Stomach (tissue), 7 donors: ENCODE data around the genes ADAT1, DYNLRB2 and CDYL2.

DNA sequence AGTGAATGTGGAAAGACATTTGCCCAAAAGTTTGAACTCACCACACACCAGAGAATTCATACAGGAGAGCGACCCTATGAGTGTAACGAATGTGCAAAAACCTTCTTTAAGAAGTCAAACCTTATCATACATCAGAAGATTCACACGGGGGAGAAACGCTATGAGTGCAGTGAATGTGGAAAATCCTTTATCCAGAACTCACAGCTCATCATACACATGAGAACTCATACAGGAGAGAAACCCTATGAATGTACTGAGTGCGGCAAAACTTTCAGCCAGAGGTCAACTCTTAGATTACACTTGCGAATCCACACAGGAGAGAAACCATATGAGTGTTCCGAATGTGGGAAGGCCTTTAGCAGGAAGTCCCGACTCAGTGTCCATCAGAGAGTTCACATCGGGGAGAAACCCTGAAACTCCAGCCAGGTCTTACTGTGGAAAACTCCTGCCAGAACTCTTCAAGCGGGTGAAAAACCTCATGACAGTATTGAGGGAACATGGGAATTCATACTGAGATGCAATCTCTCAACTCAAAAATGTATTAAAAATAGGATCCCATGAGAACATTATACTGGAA, 21.7 kb downstream of the ZFP1 start:
- PRO-cap, result no peak
- RAMPAGE, long total RNA, 5 experiments, result no peak in any of the 5 experiments
- RRBS, result no CpG with 5 or more reads among the region's 10 CpGs

DNA sequence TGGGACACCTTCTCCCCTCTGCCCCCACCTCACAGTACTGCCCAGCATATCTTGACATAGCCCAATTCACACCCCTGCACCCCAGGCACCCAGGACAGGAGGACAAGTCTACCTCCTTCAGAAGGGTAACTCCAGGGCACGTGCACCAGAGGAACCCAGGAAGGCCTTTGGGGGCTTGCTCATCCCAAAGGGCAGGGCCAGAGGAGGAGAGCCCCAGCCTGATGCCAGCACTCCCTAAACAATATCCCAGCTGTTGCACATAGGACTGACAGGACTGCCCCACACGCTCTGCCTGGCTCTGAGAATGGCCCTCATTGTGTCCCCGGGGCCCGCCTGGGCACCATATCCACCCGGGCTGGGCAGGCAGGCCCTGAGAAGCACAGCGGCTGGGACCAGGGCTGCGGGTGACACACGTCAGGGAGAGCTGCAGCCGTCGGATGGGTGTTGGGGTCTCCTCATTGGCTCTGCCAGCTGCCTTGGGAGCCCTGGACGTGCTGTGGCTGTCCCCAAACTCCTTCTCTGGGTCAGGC, 4.3 kb downstream of the BCAR1 start:
- PRO-cap, result no peak
- RAMPAGE, long total RNA, 5 experiments, result no peak in any of the 5 experiments
- RRBS, result no CpG with 5 or more reads among the region's 11 CpGs

GRCh38 chr16:75254933-75255712, 3.7 kb upstream of the BCAR1 start:
- PRO-cap, result unidirectional peak, plus-strand start at chr16:75255433
- RAMPAGE, long total RNA, 5 experiments, result start-site peak on the minus strand in 1 of 5 experiments, at chr16:75254955-75255193 at its widest, 5 reads per replicate
- RRBS, result no CpG with 5 or more reads among the region's 15 CpGs

DNA sequence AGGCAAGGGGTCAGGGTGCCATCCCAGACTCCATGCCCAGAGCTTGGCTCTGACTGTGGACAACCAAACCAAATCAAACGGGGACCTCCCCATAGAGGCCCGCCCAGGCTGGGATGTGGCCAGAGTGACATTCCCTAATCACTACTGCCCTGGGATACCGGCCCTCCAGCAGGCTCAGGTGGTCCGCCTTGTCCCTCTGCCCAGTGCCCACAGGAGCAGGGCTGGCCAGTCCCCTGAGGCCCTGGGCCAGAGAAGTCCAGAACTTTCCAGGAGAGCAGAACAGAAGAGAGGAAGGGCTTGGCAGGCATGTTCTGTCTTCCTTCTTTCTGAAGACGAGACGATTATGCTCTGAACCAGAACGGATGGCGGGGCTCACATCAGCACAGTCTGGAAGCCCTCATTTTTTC, 12.8 kb upstream of the BCAR1 start:
- PRO-cap, result no peak
- RAMPAGE, long total RNA, 5 experiments, result no peak in any of the 5 experiments
- RRBS, result no CpG with 5 or more reads among the region's 8 CpGs

- PRO-cap, result no peak
- RAMPAGE, long total RNA, 5 experiments, result no peak in any of the 5 experiments
- RRBS, result no CpG with 5 or more reads among the region's 3 CpGs
Measured at GRCh38 chr16:75477654-75478352, 13.3 kb upstream of the TMEM170A start.

DNA sequence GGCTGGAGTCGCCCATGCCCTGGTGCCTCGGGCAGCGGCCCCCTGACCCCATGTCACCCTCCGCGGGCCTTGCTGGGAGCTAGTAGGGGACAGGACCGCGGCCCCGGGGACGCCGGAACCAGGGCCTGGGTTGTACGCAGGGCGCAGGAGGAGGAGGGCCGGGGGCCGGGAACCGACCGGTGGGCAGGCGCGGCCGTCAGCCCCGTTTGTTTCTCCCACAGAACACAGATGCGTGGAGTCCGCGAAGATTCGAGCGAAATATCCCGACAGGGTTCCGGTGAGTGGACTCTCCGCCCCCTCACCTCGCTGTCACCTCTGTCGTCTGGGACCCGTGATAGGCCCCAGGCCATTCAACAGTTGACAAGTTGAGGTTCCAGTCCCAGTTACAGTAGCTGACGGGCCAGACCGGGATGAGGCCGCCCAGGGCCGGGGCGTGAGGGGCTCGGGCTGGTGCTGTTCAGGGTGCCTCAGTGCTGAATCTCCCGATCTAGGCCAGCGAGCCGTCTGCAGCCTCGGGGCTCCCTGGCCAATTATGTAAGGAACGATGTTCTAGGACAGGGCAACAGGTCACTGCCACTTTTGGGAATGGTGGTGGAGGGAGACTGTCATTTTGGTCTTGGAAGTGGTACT, 567 bp downstream of the GABARAPL2 start:
- PRO-cap, result no peak
- RAMPAGE, long total RNA, 5 experiments, result no peak in any of the 5 experiments
- RRBS, result 2% methylated on average over 18 of the region's 42 CpGs

DNA sequence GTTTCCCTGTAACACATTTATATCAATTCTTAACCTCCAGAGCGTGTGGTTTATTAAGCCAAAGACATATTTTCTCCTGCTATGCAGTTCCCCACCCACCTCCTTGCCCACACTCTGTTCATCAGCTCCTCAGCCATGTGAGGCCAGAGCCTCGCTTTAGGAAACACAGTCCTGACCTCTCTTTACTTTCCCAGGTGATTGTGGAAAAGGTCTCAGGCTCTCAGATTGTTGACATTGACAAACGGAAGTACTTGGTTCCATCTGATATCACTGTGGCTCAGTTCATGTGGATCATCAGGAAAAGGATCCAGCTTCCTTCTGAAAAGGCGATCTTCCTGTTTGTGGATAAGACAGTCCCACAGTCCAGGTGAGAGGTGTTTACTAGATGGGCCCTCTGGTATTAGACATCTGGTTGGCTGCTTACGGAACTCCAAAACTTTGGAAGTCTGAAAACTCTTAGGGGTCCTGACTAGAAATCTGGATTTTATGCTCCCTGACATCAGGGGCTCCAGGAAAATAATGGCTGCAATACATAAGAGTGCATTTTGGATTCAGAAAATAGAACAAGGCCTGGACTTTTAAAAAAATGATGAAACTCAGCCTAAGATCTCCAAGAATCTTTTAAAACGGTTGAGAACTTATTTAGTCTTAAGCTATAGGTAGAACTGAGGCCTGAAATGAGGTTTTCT, 1.8 kb downstream of the GABARAPL2 start:
- PRO-cap, result no peak
- RAMPAGE, long total RNA, 5 experiments, result start-site peak on the plus strand in 1 of 5 experiments, centred at position 246 of the sequence, 18 reads per replicate
- RRBS, result no CpG with 5 or more reads among the region's 6 CpGs

GRCh38 chr16:75623095-75623691, at the start of gene ADAT1:
TSS of gene ADAT1 (minus strand) at chr16:75623281.
- PRO-cap, result bidirectional peak, plus-strand start at chr16:75623432, minus-strand start at chr16:75623241
- RAMPAGE, long total RNA, 5 experiments, result start-site peak on the minus strand in 3 of 5 experiments, at chr16:75623234-75623300 at its widest, 36 to 313 reads per replicate
- RRBS, result 1% methylated on average over 33 of the region's 49 CpGs

- PRO-cap, result unidirectional peak, plus-strand start at chr16:77212795; unidirectional peak, minus-strand start at chr16:77212929; unidirectional peak, minus-strand start at chr16:77213026
- RAMPAGE, long total RNA, 5 experiments, result no peak in any of the 5 experiments
- RRBS, result 6% methylated on average over 14 of the region's 63 CpGs
Measured at GRCh38 chr16:77212663-77213386, 13.6 kb downstream of the SYCE1L start.

DNA sequence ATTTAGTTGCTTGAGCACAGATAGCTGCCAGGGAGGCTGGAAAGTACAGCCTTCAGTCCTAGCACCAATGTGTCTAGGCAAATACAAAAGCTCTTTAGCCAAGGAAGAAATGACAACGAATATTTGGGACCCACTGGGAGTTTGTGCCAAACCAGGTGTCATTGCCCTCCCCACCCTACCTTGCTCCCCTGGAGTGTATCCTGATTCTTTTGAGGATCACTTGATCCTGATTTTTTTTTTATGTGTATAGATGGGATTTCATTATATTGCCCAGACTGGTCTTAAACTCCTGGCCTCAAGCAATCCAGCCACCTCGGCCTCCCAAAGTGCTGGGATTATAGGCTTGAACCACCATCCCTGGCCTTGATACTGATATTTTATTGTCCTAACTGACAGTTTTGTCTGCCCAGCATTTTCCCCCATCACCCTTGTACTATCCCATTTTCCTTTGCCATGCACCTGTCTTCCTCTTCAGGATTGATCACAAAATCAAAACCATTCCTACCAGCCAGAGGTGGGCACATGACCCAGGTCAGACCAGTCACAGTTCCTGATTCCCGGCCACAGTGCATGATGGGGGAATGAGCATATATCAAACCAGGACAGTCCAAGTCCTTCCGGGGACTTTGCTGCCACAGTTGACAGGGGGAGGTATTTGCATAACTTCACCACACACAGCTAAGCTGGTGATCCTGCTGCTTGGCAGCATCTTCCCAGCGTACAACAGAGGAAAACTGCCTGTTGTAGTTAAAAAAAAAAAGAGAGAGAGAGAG, 493.7 kb downstream of the WWOX start:
- PRO-cap, result no peak
- RAMPAGE, long total RNA, 5 experiments, result no peak in any of the 5 experiments
- RRBS, result no CpG with 5 or more reads among the region's 5 CpGs

- PRO-cap, result unidirectional peak, plus-strand start at chr16:79400983
- RAMPAGE, long total RNA, 5 experiments, result no peak in any of the 5 experiments
- RRBS, result 62% methylated on average over 2 of the region's 5 CpGs
Measured at GRCh38 chr16:79400747-79401061, 199.8 kb downstream of the MAF start.

DNA sequence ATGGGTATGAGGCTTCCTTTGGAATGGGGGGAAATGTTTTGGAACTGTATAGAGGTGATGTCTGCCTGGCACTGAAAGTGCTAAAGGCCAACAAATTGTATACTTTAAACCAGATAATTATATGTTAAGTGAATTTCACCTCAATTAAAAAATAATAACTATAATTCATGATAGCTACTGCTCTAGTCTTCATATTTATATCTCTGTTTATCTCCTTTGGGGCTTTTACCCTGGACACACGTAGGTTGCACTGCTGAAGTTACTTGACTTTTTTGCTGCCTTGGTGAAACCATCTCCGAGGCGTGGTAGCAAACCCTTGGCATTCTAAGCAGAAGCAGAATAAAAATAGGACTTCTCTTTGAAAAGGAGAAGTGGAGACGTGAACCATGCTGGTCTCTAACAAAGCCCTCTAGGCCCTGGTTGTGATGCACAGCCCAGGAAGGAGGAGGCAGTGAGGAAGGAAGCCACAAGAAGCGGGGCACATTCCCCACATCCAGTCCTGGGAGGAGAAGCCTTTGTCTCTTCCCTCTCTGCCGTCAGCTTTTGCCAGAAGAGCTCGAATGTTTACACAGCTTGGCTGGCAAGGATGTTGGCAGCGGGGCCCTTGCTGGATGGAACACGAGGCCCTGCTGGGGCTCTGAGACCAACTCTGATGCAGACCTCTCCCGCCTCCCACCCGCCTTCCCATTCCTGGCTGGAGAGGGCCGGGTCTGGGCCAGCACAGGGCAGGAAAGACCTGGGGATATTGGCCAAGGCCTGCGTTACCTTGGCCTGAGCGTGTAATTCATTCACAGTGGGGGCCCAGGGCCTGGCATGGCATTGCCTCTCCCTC, 91.4 kb downstream of the MAF start:
- PRO-cap, result no peak
- RAMPAGE, long total RNA, 5 experiments, result no peak in any of the 5 experiments
- RRBS, result no CpG with 5 or more reads among the region's 14 CpGs

DNA sequence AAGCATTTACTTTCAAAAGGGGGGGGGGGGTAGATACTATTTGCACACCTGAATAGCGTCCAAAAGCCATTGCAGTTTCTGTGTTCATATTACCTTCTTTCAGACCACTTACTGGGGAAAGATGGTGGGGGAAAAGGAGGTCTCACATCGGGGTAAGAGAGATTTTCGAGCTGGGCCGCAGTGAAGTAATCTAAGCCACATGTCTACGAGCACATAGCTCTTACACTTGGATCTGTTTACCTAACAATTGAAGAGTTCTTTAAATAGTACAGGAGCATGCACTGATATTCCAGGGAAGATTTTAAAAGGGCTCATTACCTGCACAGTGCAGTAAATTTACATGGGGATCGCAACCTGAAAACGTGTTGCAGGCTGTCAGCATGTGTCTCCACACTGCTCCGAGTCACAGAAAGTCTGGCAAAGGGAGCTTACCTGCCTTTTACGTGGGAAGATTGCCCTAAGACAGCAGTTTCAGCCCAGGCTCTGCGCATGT, 12.6 kb downstream of the MAF start:
- PRO-cap, result unidirectional peak, minus-strand start at position 416 of the sequence
- RAMPAGE, long total RNA, 5 experiments, result no peak in any of the 5 experiments
- RRBS, result no CpG with 5 or more reads among the region's 10 CpGs

- PRO-cap, result bidirectional peak, plus-strand start at chr16:79770613, minus-strand start at chr16:79770585; unidirectional peak, minus-strand start at chr16:79770648
- RAMPAGE, long total RNA, 5 experiments, result start-site peak on the minus strand in 1 of 5 experiments, at chr16:79770561-79770569 at its widest, 21 to 29 reads per replicate
- RRBS, result under 1% methylated on average over 15 of the region's 66 CpGs
Measured at GRCh38 chr16:79770094-79771409, 170.0 kb upstream of the MAF start.

GRCh38 chr16:79776351-79777104, 176.0 kb upstream of the MAF start:
- PRO-cap, result no peak
- RAMPAGE, long total RNA, 5 experiments, result no peak in any of the 5 experiments
- RRBS, result no CpG with 5 or more reads among the region's 6 CpGs

- PRO-cap, result no peak
- RAMPAGE, long total RNA, 5 experiments, result no peak in any of the 5 experiments
- RRBS, result no CpG with 5 or more reads among the region's 1 CpG
Measured at GRCh38 chr16:80023808-80024094, 423.2 kb upstream of the MAF start.

- PRO-cap, result no peak
- RAMPAGE, long total RNA, 5 experiments, result no peak in any of the 5 experiments
- RRBS, result 10% methylated on average over 4 of the region's 17 CpGs
Measured at GRCh38 chr16:80026895-80027707, 426.6 kb upstream of the MAF start.

DNA sequence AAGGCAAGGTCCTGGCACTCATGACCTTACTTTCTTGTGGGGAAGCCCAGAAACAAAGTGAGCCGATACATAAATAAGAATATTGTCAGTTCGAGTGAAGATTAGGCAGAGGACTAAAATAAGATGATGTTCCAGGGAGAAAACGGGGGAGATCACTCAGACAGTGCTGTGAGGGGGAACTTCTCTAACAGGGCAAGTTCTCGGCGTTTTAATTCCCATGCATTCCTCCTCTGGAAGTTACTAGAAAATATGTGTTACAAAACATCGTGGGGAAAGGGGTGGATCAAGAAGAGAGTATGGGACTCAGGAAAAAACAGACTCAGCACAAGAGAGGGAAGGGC, 463.8 kb upstream of the DYNLRB2 start:
- PRO-cap, result no peak
- RAMPAGE, long total RNA, 5 experiments, result no peak in any of the 5 experiments
- RRBS, result no CpG with 5 or more reads among the region's 6 CpGs

DNA sequence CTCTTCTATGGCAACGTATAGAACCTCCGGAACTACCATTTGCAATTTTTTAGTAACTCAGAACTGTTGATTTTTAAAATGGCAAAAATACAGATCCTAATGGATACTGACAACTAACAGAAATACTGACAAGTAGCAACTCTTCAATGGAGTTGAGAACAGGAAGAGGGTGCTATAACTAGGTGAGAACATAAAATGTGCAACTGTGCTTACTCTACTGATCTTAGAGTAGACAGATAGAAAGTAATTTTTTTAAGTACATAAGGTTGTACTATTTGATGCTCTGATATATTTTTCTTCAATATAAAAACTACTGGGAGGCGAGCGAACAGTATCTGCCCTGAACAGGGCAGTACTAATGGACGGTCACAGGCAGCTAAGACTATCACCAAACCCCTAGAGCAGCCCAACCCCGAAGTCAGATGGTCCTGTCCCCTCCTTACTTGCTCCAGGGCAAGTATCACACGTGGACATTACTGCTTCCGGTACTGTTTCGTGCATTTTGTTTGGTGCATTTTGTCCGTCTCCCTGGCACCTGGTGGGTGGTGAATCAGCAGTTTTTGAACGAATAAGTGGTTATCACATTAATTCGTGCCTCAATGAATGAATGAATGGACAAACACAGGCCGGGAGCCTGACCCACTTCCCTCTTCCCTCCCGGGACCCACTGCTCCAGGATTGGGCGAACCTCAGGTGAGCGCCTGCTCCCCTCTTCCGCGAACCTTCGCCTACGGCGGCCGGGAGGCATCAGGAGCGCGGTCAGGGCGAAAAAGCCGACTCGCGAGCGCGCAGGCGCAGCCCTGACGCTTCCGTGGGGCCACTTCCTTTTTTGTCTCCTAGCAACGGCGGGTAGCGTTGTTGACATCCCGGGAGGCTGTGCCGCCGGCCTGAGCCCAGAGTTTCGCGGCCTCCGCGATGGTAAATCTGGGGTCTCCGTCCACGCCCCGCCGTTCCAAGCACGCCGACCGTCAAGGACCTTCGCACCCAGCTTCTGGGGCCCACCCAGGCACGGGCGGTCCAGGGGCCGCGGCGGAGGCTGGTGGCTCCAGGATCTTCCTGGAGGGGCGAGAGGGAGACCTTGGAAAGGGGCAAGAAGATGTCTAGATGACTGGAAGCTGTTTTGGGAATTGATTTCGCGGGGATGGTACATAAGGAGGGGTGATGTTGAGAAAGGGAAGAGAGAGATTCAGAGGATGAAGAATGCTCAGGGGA, at the start of gene DYNLRB2:
Gene DYNLRB2, plus strand, starts transcription at position 832 of the 1,212 bp plus-strand sequence.
- PRO-cap, result bidirectional peak, plus-strand start at position 858 of the sequence, minus-strand start at position 726 of the sequence
- RAMPAGE, long total RNA, 5 experiments, result no peak in any of the 5 experiments
- RRBS, result under 1% methylated on average over 17 of the region's 59 CpGs

- PRO-cap, result bidirectional peak, plus-strand start at chr16:80804690, minus-strand start at chr16:80804592
- RAMPAGE, long total RNA, 5 experiments, result no peak in any of the 5 experiments
- RRBS, result 3% methylated on average over 14 of the region's 47 CpGs
Measured at GRCh38 chr16:80804488-80804784, at the start of gene CDYL2. TSS of gene CDYL2 (minus strand) at chr16:80804598.